Epithelial cell of esophagus (primary cell): Measurements from ENCODE around the genes ARHGEF11, CD1A and ACKR1.

DNA sequence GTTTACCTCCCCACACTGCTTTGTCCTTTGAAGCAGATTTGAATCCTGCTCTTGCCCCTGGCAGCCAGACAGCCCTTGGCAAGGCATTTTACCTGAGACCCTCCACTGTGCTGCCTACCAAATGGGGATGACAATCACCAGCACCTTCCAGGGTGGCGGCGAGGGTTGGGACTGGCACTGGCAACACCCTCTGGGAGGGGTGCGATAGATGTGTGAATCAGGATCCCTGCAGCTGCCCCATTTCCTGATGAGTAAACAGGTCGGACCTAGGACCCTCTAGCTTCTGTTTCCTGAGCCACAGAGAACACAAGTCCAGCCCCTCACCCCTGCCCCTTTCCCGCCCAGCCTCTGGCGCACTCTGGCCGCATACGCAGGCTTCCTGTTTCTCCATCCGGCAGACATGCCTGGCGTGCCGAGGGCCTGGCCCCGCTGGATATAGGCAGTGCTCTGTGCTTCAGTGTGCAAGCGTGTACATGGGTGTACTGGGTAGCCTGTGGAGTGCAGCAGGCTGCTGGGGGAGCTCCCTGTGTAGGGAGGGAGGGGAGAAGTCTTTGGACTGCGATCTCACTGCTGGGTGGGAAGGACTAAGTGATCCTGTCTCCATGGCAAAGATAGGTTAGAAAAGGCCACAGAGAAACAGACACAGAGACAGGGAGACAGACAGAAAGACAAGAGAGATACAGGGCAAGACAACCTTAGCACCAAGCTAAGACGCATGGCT lies 4.7 kb downstream of the PEAR1 start:
- RRBS, result no CpG with 5 or more reads among the region's 15 CpGs

DNA sequence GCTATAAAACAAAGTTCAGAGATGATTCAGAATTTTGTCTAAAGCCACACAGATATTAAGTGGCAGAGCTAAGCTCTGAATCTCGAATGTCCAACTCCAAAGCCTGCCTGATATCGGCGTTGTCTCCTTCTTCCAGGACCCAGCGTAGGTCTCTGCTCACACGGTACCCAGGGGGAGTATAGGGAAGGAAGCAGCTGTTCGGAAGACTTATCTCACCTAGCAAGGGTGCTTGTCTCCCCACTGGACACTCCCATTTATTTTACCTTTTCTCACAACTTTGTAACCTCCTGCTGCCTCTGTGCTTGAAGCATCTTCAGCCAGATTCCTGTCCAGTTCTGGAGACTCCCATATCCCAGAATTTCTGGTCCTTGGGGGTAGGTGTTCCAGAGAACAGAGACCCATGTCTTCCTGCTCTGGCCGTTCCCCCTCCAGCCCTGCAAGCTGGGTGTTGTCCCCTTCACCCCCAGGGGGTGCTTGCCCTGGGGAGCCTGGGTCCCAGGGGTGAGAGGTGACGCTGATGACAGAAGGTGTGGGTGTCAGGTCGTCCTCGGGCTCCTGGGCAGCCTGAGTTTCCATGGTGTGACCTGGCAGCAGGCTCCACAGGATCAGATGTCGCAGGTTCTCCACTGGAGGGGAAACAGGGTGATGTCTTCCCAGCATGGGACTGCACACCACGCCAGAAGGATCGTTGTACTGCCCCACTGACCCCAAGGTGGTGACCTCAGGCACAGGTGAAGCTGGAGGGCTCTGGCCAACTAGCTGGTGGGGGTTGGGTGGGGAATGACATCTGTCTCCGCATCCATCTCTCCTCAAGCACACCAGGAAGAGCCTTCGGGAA lies 19.1 kb downstream of the LRRC71 start:
- RRBS, result no CpG with 5 or more reads among the region's 15 CpGs

- RRBS, result no CpG with 5 or more reads among the region's 1 CpG
These were observed 52.3 kb downstream of the LRRC71 start for GRCh38 chr1:156972546-156973278.

DNA sequence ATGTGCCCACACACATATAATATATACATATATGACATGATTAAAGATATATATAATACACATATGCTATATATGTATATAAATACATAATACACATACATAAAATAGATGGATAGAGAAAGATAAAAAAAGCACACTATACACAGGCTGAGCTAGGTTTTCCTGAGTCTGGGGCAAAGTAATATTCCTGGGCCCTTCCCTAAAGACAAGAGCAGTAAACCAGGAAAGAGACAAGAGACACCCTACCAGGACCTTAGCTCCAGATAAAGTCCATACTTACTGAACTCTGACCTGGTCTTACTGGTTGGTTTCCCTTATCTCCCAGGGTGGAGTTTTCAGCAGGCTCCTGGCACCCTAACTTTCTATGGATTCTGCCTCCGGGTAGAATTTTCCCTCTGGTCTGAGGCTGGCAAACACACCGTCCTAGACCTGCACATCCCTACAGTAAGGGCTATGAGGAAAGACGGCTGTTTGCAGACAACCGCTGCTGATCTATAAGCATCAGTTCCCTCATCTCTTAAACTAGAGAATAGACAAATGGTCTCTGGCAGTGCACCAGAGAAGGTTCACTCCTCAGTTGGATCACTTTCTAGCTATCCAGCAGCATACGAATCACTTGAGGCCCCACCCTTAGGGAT lies 52.1 kb downstream of the ARHGEF11 start:
- RRBS, result no CpG with 5 or more reads among the region's 5 CpGs

DNA sequence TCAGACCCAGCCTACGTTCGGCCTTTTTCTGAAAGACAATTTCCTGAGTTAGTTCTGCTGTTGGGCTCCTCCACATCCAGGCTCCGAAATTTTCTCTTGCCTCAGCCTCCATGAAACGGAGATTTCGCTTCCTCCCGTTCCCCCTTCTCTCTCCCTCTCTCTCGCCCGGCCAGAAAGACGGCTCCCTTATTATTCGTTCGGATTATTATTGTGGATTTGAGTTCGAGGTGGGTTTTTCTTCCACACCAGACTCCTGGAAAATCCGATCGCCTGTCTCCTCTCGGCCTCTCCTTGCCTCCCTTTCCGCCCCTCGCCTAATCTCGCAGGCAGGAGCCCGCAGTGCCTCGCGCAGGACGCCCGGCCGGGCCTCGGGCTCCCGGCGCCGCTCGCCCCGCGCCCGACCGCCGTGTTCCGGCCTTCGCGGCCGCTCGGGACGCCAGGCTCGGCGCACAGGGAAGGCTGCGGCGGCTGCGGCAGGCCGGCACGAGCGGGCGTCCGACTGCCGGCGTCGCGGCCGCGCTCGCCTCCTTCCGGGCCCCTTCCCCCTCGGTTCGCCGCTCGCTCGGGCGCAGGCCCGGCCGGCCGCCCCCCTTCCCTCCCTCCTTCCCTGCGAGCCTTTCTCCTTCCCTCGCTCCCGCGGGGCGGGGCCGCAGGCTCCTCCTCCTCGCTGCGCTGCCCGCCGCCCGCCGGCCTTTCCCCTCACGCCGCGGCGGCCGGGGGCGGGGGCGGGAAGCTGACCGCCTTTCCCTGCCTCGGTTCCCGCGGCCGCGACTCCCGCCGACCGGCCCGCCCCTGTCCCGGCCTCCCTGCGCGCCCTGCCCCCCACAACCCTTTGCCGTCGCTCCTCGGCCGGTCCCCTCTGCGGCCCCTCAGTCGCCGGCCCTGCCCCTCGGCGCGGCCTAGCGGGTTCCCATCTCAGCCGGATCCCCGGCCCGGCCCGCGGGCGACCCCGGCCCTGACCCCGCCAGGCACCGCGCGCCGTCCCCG lies at the start of gene ARHGEF11:
Gene ARHGEF11, minus strand, starts transcription at position 501 of the 987 bp plus-strand sequence.
- RRBS, result 2% methylated on average over 54 of the region's 123 CpGs

GRCh38 chr1:157119924-157120549 lies 18.2 kb downstream of the ETV3 start:
- RRBS, result no CpG with 5 or more reads among the region's 12 CpGs

GRCh38 chr1:157148373-157148874 lies 10.2 kb upstream of the ETV3 start:
- RRBS, result no CpG with 5 or more reads among the region's 6 CpGs

DNA sequence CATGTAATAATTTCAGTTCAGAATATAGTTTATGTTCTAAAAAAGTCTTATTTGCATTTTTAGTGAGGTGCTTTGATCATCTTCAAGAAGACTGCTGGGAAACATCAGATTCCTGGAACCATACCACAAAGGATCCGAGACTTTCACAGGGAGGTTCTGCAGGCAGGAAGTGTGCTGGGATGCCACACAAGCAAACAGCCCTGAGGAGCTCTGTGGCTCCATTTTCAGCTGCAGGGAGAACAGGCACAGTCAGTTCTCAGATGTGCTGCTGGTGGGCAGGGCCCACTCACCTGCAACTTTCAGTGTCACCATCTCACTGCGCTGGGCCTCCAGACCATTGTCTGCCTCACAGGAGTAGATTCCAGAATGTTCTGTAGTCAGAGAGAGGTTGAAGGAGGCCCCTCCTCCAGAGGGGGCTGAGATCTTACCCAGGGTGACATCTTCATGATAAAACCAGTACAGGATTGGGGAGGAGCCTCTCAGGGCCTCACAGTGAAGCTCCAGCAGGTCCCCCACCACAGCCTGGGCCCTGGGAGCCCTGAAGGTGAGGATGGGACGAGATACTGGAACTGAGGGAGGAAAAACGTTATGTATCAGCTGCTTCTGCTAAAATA lies 28.2 kb downstream of the FCRL5 start:
- RRBS, result no CpG with 5 or more reads among the region's 4 CpGs

GRCh38 chr1:157566403-157567019 lies 14.2 kb upstream of the FCRL5 start:
- RRBS, result no CpG with 5 or more reads among the region's 4 CpGs

DNA sequence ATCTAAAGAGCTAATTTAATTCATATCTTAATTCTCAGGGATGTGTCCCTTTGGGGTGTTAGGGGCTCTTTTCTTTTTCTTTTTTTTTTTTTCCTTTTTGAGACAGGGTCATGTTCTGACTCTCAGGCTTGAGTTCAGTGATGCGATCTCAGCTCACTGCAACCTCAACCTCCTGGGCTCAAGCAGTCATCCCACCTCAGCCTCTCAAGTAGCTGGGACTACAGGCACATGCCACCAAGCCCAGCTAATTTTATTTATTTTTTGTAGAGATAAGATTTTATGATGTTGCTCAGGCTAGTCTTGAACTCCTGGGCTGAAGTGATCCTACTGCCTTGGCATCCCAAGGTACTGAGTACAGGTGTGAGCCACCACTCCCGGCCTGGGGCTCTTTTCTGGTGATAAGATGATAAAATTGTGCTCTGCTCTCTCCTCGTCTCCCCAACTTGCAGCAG lies 15.1 kb downstream of the FCRL1 start:
- RRBS, result no CpG with 5 or more reads among the region's 3 CpGs

DNA sequence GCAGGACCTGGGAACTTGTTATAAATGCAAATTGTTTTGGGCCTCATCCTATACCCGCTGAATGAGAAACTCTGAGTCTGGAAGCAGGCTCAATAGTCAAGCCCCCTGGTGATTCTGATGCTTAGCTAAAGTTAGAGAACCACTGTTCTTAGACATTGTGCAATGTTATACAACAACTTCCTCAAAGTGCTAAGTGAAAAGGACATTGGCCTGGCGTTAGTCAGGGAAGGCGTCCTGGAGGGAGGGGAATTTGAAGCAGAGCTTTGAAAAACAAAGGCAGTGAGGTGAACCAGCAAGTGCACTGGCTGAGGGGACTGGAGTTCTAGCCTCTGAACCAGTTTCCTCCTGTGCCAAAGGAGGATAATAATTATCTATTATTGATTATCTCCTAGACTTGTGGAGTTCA lies 5.1 kb downstream of the CD1D start:
- RRBS, result no CpG with 5 or more reads among the region's 3 CpGs

GRCh38 chr1:158203799-158204176 lies 23.1 kb downstream of the CD1D start:
- RRBS, result no CpG with 5 or more reads among the region's 4 CpGs

GRCh38 chr1:158254241-158254635 lies at the start of gene CD1A:
TSS of gene CD1A (plus strand) at chr1:158254424.
- RRBS, result no CpG with 5 or more reads among the region's 1 CpG

DNA sequence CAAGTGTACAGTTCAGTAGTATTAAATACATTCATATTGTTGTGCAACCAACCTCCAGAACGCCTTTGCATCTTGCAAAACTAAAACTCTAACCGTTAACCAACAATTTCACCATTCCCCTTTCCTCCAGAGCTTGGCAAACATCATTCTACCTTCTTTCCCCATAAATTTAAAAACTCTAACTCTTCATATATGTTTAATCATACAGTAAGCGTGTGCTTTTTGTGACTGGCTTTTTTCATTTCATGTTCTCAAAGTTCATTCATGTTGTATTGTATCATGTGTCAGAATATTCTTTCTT lies 2.2 kb downstream of the MNDA start:
- RRBS, result no CpG with 5 or more reads among the region's 3 CpGs

- RRBS, result no CpG with 5 or more reads among the region's 17 CpGs
These were observed 20.6 kb downstream of the PYHIN1 start for GRCh38 chr1:158951973-158952423.

GRCh38 chr1:159008648-159009125 lies 1.0 kb upstream of the IFI16 start:
- RRBS, result no CpG with 5 or more reads among the region's 4 CpGs

DNA sequence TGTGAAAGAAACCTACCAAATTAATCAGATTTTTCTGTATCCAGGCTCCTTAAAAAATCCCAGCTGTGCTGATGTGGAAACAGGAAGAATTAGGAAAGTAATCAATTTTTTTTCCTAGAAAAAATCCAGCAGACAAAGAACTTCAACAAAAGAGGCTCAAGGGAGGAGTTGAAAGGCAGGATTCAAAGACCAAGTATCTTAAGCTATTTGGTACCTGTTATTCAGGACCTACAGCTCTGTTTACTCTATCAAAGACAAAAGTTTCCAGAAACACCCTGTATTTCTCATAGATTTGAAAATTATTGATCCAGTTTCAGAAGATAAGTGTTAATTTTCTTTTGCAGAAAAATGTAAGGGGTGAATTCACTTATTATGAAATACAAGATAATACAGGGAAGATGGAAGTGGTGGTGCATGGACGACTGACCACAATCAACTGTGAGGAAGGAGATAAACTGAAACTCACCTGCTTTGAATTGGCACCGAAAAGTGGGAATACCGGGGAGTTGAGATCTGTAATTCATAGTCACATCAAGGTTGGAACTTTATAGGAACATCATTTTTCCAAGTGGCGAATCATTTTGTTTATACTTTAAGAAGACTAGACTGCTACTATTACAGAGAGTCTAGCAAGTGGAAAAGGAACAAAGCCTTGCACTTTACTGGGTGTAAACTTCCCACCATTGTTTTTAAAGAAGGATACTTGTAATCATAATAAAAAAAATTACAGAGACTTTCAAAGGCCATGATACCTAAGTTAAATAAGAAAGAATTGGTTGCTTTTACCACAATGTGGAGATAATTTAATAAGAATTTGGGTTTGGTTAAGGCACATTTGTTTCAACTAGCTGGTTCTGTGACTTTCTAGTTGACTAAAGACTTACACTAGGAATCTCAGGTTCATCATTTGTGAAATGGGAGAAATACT lies 23.1 kb downstream of the AIM2 start:
- RRBS, result no CpG with 5 or more reads among the region's 4 CpGs

GRCh38 chr1:159171221-159171541 lies 234 bp upstream of the CADM3 start:
- RRBS, result no CpG with 5 or more reads among the region's 15 CpGs

GRCh38 chr1:159204661-159205141 lies at the start of gene ACKR1:
TSS of gene ACKR1 (plus strand) at chr1:159204875.
- RRBS, result no CpG with 5 or more reads among the region's 6 CpGs

DNA sequence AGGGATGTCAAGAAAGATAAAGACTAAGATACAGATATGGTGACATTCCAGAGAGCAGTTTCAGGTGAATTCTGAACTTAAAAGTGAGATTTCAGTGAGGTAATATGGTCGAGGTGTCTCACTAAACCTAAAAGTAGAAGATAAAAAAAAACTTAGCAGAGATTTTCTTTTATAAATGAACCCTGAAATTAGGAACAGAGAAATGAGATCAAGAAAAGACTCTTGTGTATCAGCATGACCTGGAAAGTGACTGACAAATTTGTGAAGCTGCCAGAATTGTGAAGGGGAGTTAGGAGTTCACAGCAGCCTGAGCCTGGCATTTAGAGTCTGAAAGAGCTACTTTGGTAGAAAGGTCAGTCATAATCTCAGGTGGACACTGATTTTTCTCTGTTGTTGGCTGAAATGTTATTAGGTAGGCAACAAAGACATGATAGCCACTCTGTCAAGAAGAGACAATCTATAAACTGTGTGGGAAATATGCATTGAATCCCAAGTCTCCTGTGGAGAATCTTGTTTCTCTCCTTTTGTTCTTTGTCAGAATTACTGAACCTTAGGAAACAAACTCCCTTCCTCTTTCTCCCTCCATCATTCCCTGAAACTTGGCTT lies 4.4 kb upstream of the APCS start:
- RRBS, result no CpG with 5 or more reads among the region's 1 CpG